ENCODE data around the gene NHLRC3.

- PRO-cap: no peak
Observed at GRCh38 chr13:33543487-33543930, 258.0 kb upstream of the STARD13 start.

DNA sequence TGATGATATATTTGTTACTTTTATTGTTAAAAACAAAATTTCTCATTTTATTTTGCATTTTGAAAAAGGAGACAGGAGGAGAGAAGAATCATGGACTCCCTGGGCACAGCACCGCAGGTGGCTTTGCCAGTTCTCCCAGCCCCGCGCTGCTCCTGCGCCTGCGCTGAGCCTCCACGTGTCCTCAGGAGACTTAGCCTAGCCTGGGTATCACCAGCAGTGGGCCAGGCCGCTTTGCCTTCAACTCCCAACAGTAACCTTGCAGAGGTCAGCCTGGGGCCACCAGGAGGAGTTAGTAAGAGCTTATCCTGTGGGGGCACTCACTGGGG, 207.6 kb upstream of the RFC3 start:
- PRO-cap: bidirectional peak, plus-strand start at position 203 of the sequence, minus-strand start at position 125 of the sequence

- PRO-cap: bidirectional peak, plus-strand start at chr13:33634766, minus-strand start at chr13:33634641
Observed at GRCh38 chr13:33634430-33634866, 183.5 kb upstream of the RFC3 start.

DNA sequence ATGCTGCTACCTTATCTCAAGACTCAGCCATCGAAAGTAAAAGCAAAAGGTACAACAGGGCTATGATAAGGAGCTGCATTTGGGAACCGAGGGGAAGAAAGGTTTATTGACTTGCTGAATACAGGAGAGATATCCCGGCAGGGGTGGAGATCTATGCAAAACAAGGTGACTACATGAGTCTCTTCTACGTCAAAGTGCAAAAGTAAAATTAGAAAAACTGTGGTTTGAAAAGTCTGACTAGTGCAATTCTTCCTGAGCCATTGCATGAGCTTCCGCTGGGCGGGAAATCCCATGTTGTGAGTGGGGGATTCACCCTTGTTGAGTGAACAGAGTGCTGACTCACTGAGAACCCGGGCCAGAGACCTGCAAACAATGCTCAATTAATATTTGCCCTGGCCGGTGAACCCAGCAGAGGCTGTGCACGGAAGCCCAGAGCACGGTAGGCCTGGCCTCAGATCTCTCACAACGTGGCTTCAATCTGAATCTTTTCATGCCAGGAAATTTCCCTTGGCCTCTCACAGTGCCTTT, 138.7 kb upstream of the RFC3 start:
- PRO-cap: bidirectional peak, plus-strand start at position 411 of the sequence, minus-strand start at position 262 of the sequence

DNA sequence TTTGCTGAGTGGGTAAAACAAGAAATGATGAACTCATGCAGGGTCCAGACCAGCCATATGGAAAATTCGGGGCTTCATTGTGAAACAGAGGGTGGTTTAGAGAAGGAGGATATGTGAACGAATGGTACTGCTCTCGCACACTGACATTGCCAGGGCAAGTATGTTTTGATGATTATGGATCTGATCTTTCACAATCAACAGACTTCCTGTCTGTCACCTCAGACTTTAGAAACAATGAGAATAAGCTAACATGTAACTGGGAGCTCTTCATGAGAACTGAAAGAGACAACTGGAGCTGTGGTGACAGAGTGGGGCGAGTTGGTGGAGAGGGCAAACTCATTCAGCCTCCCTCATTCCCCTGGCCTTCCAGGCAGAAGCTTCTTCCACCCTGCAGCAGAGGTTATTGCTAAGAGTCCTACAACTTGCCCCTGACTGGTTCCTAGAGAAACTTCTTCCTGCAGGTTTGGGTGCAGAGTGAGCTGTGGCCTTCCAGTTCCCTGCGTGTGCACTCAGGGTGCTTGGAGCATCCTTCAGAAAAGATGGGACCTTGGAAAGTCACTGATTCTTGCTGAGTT, 73.9 kb upstream of the RFC3 start:
- PRO-cap: no peak

GRCh38 chr13:34201700-34202073, 383.7 kb downstream of the RFC3 start:
- PRO-cap: no peak

DNA sequence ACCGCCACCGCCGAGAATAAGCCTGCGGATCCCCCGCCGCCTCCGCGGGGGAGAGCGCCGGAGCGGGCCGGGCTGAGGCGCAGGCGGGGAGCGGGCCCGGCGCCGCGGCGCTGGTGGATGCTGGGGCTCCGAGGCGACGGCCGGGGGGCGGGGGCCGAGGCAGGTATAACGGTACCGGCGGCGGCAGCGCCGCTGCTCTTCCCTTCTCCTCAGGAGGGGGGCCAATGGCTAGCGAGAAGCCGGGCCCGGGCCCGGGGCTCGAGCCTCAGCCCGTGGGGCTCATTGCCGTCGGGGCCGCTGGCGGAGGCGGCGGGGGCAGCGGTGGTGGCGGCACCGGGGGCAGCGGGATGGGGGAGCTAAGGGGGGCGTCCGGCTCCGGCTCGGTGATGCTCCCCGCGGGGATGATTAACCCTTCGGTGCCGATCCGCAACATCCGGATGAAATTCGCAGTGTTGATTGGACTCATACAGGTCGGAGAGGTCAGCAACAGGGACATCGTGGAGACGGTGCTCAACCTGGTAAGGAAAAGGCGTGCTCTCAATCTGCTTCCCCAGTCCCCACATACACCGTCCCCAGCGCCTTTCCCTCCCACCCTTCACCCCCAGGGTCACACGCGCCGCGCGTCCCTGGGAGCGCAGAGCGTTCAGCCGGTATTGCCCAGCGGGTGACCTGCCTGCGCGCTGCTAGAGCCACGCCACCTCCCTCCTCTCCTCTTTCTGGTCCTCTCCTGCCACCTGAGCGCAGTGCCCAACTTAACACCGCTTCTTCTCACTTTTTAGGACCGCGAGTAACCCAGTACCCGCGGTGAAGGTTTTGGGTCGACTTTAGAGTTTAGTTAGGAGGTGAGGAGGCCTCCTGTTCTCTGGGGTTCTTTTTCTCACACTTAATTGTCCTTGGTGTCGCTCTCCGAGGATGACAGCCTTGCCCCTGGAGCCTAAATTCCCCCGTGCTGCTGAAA, 806 bp downstream of the NBEA start:
- PRO-cap: bidirectional peak, plus-strand start at position 711 of the sequence, minus-strand start at position 655 of the sequence

DNA sequence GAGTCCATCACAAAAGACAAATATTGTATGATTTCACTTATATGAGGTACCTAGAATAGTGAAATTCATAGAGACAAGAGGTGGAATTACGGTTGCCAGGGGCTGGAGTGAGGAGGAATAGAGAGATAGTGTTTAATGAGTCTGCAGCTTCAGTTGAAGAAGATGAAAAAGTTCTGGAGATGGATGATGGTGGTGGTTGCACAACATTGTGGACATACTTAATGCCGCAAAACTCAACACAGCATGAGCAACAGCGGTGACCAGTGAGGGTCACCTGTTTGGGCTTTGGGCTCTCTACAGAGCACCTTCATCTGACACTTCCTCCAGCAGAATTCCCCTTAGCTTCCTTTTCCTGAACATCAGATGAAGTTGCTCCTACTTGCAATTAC, 163.1 kb downstream of the DCLK1 start:
- PRO-cap: no peak

GRCh38 chr13:36131794-36132356, 693 bp upstream of the DCLK1 start:
- PRO-cap: no peak

DNA sequence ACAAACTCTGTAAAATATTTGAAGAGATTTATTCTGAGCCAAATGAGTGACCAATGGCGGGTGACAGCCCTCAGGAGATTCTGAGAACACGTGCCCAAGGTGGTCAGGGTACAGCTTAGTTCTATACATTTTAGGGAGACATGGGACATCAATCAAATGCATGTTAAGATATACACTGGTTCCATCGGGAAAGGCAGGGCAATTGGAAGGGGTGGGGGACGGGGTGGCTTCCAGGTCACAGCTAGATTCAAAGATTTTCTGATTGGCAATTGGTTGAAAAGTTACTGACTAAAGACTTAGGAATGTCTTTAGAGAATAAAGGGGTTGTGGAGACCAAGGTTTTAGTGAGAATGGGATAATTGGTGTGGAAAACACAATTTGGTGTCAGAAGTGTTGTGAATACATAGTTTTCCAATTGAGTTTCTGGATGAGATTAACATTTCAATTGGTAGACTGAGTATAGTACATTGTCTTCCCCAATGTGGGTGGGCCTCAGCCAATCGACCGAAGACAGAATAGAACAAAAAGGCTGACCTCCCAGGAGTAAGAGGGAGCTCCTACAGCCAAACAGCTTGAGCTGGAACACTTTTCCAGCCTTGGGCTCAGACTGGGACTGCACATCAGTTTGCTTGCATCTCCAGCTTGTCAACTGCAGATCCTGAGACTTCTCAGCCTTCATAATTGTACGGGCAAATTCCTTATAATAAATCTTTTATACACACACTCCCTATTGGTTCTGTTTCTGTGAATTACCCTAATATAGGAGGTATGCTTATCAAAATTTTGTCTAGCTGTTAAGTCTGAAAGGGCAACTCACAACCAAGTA, 1.0 kb upstream of the CCDC169 start:
- PRO-cap: no peak

- PRO-cap: unidirectional peak, minus-strand start at chr13:36712840; unidirectional peak, minus-strand start at chr13:36712926
Observed at GRCh38 chr13:36712638-36713343, 39.0 kb downstream of the SERTM1 start.

GRCh38 chr13:37058526-37058805, 1.0 kb downstream of the SUPT20H start:
- PRO-cap: no peak

DNA sequence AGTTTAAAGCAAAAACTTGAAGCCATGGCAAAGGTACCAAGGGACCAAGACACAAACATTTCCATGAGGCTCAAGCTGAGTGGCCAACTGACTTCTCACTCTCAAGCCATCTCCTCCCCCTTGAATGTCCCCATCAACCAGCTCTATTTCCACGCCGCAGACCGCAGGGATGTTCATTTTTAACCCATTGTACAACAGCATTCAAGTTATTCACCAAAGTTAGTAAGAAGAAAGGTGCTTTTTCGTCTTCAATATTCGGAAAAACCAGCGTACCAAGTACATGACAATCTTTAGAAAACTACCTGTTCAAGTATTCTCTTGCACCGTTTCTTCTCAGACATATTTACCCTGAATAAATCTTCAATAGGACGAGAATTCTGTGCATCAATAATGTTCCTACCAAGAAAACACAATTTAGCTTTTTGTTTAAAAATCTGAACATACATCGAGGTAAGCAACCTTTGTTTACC, 9.9 kb downstream of the PROSER1 start:
- PRO-cap: no peak

DNA sequence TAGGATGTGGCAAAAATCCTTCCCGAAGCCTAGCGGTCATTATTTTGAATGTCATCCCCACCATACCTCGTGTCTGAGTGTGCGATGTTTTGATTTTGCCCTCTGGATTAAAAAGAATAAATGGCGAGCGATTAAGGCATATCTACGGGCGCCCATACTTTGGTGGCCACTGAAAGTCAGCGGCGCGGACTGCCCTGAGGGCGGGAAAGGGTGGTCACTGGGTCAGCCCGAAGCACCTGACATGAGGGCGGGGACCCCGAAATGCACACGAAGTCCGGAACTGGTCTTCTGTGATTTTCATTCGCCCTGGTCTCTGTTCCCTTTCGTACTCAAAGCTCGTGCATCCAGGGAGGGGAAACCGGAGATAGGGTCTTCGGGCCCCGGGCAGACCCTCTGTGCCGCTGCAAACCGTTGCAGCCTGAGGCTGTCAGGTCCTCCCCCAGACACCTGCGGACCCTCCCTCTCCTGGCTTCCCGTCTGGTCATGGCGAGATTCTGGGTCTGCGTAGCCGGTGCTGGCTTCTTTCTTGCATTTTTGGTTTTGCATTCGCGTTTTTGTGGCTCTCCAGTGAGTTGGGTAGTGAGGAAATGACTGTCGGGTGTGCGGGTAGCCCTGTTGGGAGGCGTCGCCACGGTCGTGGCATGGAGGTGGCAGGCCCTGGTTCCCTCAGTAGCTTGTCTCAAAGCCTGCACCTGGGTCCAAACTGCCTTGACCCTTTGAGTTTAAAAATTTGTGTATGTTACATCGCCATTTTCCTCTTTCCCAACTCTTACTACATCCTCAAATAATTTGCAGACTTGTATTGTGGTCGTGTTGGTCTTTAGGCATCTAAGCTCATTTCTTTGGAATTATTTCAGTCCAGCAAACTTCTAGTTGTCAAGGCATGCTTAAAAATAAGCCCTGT, at the start of gene NHLRC3:
Gene NHLRC3 (plus strand): TSS at position 300 of the 904 bp plus-strand sequence.
- PRO-cap: bidirectional peak, plus-strand start at position 242 of the sequence, minus-strand start outside the sequence

DNA sequence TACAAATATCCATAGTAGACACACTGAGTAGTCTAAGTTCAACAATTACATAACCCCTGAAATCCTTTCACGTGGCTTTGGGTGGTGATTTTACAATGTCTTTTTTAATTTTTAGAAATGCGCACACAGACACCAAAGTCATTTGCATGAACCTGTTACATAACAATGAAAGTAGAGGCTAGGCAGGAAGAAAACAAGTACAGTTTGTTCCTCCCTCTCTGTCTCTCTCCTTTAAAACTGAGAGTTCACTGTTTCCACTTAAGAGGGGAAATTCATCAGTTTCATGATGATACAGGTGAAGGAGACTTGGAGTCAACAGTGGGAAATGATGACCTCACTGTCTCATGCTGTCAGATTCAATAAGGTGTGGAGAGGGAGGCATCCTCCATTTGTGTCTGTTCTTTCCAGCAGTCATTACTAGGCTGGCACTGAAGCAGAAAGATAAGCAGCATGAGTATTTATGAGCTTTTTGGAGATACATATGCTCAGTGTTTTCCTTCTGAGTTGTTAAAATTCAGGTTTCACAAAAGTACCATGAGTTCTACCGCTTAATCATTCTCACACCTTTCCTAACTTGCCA, 201.8 kb downstream of the LHFPL6 start:
- PRO-cap: no peak

DNA sequence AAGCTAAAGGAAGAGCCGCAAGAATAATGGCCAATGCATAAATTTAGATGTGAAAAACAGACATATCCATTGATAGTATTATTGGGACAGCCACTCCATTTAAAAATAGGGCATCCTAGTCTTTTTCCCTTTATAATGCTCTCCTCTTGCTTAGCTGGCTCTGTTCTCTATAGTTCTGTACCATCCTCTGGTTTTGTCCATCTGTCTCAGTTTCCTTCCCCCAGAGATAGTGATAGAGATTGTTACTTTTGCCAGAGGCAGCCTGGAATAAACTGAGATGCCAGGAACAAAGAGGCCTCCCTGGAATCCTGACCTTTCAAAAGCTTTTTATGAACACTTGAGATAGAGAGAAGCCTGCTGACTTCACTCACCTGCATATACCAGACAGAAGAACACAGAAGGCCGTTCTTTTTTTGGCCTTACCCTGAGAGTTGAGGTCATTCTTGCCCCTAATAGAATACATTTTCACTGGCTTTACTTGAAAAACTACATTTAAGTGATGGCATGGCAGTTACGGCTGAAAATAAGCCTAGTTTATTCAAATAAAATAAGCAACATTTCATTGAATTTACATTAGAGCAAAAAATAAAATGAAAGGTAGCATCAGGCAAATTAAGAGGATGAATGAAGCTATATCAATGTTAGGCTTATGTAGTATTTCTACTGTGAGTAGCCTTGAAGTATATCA, 150.1 kb downstream of the LHFPL6 start:
- PRO-cap: no peak

GRCh38 chr13:39575608-39576076, 27.4 kb downstream of the LHFPL6 start:
- PRO-cap: no peak

DNA sequence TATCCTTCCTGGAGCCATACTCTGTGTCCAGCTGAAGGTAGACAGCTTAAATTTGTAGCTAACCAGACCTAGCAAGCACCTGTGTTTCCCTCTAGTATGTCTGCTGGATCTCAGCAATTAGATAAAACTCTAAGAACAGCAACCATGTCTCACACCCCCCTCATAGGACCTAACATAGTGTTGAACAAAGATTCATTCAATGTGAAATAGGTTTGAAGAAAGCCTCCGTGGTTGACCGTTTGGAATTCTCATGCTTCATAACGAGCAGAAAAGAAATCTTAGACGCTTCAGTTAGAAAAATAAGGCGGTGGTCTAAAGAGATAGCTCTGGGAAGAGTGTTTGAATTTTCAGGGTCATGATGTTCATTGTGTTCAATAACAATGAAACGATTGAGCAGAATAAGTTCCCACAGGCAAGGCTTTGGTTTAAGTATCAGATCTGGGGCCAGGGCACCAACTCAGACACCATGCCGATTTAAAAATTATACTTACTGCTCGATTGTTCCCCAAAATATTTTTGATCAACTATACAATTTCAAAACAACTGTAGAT, 332.9 kb downstream of the COG6 start:
- PRO-cap: no peak

- PRO-cap: no peak
Observed at GRCh38 chr13:40060025-40060769, 404.7 kb downstream of the COG6 start.

DNA sequence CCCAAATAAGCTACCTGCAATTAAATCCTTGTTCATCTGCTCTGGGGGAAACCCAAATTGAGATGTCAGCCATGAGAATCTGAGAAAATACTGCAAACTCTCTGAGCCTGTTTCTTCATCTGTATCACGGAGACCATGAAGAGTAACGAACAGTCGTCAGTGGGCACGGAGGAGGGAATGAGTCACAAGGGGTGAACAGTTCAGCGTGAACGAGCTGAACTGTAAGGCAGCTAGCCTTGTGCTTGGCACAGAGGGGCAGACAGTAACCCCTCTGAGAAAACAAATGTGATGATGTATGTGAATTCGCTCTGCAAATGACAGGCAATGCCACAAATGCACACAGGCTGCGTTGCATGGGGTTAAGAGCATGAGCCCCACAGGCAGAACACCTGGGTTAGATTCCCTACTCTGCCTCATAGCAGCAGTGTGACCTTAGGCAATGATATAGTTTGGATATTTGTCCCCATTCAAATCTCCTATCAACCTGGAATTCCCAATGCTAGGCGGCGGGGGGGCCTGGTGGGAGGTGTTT, 288.6 kb downstream of the FOXO1 start:
- PRO-cap: no peak

All from fallopian tube (tissue), 1 donor.